Metanephros (tissue), 2 donors: ENCODE measurements around the genes C2CD4C and POLRMT.

DNA sequence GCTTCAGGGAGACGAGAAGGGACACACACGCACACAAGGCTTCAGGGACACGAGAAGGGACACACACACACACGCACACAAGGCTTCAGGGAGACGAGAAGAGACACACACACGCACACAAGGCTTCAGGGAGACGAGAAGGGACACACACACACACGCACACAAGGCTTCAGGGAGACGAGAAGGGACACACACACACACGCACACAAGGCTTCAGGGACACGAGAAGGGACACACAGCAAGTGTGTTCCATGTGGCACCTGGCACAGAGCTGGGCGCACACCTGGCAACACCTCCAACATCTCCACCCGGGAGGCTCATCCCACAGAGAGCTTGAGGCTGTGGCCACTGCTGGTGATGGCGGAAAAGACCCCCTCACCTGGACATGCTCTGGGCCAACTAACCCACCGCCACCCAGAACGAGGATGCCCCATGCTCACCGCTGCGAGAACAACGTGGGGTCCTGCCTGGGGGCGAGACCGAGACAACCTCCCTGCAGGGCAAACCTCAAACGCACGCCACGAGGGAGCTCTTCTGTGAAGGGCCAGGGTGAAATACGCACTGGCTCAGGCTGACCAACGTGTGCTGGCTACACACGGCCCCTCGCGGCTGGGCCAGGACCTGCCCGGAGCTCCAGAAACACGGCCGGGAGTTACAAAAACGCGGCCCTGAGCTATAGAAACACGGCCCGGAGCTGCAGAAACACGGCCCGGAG is 18.8 kb upstream of the PLPP2 start:
- RAMPAGE, long total RNA = no peak

DNA sequence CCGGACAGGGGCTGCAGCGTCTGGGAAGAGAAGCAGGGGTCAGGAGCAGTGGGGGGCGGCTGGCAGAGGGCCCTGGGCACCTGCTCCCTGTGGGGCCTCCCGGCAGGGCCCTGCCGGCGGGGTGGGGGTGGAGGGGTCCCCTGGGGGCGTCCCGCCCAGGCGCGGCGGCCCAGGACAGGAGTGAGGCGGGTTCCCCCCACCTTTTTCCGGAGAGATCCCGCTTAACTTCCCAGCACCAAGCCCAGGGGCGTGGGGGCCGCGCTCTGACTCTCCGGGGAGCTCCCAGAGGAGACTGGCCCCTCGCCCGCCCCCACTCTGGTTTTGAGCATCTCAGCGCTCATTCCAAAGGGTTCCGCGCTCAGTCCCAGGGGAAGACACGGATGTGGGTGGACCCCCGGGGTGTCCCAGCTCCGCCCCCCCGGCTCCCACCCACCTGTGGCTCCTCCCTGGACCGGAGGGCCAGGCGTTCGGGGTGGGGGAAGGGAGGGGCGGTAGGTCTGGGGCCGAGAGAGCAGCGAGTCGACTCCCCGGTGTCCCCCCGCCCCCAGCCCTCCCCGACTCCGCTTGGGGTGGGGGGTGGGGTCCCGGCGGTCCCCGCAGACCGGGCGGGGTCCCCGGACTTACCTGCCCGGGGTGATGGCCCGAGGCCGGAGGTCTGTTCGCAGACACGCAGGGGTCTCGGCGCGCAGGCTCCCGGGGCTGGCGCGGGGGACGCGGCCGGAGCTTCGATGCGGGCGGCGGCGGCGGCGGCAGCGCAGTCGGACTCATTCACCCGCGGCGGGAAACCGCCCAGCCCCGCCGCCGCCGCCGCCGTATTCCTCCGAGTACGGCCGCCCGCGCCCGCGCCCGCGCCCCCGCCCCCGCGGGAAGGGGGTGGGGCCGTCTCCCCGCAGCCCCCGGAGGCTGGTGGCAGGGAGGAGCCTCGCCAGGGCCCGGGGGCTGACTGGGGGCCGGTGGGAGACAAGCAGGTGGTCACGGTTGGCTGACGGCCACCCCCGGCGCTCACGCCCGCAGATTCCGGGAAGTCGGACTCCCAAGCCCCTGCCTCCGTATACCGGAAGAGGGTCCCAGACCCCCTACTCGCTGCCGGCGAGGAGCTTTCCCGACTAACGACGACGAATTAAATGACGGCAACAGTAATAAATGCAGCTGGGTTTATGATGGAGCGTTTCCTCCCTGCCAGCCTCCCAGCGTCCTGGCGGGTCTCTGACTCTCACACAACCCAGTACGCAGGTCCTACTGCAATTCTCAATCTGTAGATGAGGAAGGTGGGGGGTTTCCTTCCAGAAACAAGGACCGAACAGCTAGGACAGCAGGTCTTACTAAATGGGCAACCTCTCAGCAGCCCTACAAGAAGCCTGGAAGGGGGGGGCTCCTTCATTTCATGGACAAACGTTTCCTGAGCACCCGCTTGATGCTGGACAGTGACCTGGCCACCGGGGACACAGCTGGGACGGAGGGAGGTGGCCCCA is at the start of gene C2CD4C:
Gene C2CD4C (minus strand): TSS at position 766 of the 1,472 bp plus-strand sequence.
- RAMPAGE, long total RNA = no peak

GRCh38 chr19:480138-480507 is 5.3 kb upstream of the ODF3L2 start:
- RAMPAGE, long total RNA = no peak

- RAMPAGE, long total RNA = no peak
These were observed 5.3 kb upstream of the GZMM start for GRCh38 chr19:538480-538978.

DNA sequence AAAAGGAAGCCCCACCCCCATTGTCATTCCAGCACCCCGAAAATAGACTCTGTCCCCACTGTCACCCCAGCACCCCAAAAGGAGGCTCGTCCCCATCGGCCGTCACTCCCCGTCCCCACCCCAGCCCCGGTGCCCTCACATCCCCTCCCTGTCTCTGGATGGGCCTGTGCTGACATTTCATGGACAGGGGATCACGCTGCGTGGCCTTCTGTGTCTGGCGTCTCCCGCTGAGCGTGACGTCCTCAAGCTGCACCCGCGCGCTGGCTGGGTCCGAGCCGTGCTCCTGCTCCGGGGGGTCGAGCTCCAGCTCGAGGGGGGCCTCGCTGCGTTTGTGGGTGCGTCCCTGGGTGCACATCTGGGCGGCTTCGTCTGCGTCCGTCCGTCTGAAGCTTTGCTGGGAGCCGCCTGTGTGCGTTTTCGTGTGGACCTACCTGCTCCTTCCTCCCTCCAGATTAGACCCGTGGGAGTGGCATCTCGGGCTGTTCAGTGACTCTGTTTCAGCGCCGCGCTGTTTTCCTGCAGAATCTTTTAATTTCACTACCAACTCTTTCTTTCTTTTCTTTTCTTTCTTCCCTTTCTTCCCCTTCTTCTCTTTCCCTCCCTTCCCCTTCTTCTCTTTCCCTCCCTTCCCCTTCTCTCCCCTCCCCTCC is 7.3 kb downstream of the GZMM start:
- RAMPAGE, long total RNA = no peak

DNA sequence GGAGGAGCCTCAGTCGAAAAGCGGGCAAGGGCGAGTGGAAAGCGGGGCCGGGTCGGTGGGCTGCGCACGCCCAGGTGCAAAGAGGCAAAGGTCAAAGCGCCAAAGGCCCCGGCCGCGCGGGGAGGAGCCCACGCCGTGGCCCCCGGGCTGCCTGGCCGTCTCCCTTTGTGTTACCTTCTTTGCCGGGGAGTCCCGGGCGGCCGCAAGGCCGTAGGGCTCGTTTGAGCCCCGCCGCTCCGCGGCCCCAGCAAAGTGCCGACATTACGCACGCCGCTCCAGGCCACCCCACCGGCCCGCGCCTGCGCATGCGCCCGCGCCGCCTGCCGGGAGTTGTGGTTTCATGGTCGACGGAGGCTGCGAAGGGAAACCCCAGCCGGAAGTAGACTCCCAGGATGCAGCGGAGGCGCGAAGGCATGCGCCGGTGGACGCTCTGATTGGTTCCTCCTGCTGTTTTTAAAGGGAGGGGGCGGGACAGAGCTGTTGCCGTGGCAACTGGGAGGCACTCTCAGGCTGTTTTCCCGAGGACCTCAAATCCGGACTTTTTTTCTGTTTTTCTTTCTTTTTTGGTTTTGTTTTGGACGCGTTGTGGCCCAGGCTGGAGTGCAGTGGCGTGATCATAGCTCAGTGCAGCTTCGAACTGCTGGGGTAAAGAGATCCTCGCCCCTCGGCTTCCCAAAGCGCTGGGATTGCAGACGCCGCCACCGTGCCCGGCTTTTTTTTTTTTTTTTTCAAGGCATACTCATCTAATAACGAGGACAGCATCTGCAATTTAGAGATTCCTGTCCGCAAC is at the start of gene POLRMT:
Gene POLRMT (minus strand): TSS at position 287 of the 790 bp plus-strand sequence.
- RAMPAGE, long total RNA = no peak

GRCh38 chr19:662084-662582 is 881 bp downstream of the RNF126 start:
- RAMPAGE, long total RNA = no peak

- RAMPAGE, long total RNA = no peak
These were observed 911 bp downstream of the FSTL3 start for GRCh38 chr19:677048-677558.

DNA sequence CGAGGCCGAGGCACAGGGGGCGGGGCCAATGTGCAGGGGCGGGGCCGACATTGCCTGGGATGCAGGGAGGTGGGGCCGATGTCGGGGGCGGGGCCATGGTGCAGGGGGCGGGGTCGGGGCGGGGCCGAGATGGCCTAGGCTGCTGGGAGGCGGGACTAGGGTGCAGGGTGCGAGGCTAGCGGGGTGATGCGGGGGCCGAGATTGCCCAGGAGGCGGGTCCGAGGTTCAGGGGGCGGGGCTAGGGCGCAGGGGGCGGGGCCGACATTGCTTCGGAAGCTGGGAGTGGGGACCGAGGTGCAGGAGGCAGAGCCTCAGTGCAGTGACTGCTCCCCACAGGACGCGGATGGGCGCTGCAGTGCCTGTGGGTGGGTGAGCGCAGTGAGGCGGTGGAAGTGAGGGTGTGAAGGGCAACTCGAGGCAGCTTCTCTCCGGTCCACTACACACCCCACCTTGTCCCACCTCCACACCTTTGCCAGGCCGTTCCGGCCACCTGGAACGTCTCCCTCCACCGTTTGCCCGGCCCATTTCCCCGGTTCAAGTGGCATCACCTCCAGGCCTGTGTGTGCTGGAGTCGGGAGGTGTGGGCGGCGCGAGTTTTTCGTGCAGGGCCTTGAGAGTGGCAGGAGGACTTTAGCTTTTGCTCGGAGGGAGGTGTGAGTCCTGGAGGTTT is 4.6 kb upstream of the PALM start:
- RAMPAGE, long total RNA = no peak

DNA sequence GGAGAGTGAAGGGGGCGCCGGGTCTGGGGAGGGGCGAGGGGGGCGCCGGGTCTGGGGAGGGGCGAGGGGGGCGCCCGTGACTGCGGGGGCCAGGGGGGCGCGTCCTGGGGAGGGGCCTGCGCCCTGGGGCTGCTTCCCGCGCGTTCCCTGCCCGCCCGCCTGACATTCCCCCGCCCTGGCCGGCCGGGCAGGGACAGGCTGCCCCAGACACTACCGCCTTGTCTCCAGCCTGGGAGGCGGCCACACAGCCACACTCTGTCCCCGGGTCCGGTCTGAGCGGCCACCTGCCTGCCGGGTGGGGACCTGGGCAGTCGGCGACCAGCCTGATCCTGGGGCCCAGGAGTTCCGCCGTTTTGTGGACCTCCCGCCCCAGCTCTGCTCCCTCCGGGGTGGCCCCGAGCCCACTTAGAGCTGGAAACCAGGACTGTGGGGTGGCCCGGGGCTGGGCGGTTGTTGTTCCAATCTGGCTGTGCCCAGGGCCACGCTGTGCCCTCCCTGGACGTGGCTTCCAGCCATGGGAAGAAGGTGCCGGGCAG is 11.9 kb downstream of the PALM start:
- RAMPAGE, long total RNA = no peak

- RAMPAGE, long total RNA = no peak
These were observed 14.2 kb downstream of the MISP start for GRCh38 chr19:764995-765666.

- RAMPAGE, long total RNA = no peak
These were observed 4.0 kb downstream of the PTBP1 start for GRCh38 chr19:801229-801614.

- RAMPAGE, long total RNA = no peak
These were observed 11.1 kb downstream of the CFD start for GRCh38 chr19:870530-870917.

DNA sequence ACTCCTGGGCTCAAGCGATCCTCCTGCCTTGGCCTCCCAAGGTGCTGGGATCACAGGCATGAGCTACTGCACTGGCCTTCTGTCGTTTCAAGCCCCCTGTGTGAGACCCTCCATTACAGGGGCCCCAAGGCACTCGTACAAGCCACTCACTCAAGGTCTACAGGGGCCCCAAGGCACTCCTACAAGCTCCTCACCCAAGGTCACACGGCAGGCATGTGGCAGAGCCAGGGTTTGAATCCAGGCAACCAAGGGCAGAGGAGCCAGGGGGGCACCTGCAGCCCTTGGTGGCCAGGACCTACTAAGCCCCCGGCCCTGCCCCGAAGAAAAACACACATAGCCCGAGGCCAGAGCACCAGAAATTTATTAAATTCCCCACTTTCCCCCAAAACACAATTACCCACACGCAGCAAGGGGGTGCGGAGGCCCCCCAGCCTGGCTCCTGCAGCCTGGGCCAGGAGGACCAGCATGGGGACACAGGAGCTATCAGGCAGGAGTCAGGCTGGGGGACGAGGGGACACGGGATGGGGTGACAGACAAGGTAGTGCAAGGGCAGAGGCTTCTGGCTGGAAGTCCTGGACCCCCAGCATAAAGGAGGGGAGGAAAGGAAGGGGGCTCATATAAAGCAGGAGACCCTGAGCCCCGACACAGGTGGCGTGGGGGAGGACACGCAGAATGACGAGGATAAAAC is 3.3 kb upstream of the MED16 start:
- RAMPAGE, long total RNA = no peak

DNA sequence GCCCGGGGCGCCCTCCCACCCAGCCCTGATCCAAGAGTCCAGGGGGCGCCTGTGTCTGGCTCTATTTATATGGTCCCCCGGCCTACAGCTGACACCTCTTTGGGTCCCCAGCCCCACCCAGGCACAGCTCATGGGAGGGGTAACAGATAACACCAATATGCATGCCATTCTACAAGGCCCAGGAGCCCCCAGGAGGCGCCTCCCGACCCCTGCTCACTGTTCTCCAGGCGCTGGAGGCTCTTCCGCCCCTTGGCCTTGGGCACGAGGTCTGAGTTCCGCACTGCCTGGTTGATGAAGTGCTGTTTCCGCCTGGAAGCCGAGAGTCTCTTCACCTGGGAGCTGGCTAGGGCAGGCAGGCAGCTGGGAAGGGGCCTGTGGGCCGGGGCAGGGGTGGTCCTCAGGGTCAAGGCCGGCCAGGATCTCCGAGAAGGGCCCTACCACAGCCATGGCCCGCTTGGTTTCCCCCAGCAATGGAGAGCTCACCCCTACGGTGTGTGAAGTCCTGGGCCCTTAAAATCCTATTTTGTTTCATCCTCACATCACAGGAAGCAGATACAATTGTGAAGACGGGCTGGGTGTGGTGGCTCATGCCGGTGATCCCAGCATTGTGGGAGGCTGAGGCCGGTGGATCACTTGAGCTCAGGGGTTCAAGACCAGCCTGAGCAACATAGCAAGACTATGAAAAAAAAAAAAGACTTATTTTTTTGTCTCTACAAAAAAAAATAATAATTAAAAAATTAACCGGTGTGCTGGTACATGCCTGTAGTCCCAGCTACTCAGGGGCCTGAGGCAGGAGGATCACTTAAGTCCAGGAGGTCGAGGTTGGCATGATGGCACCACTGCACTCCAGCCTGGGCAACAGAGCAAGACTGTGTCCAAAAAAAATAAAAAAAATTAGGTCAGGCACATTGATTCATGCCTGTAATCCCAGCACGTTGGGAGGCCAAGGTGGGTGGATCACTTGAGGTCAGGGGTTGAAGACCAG is 9.1 kb upstream of the MED16 start:
- RAMPAGE, long total RNA = no peak

DNA sequence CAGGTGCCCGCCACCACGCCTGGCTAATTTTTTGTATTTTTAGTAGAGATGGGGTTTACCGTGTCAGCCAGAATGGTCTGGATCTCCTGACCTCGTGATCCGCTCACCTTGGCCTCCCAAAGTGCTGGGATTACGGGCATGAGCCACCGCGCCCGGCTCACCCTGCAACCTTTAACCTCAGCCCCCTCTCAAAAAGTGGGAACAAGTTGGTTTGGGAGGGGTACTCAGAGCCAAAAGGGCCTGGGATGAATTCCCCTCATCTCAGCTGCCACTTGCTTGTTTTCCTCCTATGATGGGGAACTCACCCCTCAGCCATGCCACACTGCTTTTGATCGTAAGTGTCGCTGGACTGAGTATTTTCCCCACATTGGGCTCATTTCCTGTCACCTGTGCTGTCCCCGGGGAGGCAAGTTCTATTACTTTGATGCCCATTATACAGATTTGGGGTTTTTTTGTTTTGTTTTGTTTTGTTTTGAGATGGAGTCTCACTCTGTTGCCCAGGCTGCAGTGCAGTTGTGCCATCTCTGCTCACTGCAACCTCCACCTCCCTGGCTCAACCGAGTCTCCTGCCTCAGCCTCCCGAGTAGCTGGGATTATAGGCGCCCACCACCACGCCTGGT is 6.5 kb downstream of the R3HDM4 start:
- RAMPAGE, long total RNA = no peak

- RAMPAGE, long total RNA = no peak
These were observed 9.6 kb downstream of the GRIN3B start for GRCh38 chr19:1009443-1010514.

DNA sequence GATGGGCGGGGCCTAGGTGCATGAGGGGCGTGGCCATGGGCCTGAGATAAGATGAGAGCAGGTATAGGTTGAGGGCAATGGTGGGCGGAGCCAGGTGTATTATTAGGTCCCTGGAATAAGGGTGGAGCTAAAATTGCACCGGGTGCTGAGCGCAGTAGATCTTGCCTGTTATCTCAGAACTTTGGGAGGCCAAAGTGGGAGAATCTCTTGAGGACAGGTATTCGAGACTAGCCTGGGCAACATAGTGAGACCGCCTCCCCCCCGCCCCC is 5.4 kb downstream of the ABCA7 start:
- RAMPAGE, long total RNA = no peak

GRCh38 chr19:1047447-1047714 is 7.5 kb downstream of the ABCA7 start:
- RAMPAGE, long total RNA = no peak

- RAMPAGE, long total RNA = no peak
These were observed 1.6 kb downstream of the ARHGAP45 start for GRCh38 chr19:1068437-1069046.